ENCODE measurements around a stretch of chr1.

DNA sequence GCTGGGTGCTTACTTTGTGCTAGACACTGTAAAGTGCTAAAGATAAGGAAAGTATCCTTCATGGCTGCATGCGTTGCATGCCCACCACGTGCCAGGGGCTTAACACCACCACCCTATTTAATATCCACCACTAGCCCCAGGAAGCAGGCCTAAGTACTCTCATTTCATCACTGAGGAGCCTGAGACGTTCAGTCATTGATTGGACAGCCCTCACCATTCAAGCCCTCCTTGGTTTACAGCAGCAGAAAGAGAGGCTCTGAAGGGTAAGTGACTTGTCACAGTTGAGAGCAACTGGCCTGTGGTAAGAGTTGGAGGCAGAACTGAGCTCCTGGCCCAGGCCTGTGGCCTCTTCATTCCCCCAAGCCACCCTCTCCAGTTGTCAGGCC lies 112.3 kb upstream of the JUN start:
- RRBS, result no CpG with 5 or more reads among the region's 3 CpGs

- RRBS, result no CpG with 5 or more reads among the region's 4 CpGs
Measured at GRCh38 chr1:58902790-58903138, 118.9 kb upstream of the JUN start.

DNA sequence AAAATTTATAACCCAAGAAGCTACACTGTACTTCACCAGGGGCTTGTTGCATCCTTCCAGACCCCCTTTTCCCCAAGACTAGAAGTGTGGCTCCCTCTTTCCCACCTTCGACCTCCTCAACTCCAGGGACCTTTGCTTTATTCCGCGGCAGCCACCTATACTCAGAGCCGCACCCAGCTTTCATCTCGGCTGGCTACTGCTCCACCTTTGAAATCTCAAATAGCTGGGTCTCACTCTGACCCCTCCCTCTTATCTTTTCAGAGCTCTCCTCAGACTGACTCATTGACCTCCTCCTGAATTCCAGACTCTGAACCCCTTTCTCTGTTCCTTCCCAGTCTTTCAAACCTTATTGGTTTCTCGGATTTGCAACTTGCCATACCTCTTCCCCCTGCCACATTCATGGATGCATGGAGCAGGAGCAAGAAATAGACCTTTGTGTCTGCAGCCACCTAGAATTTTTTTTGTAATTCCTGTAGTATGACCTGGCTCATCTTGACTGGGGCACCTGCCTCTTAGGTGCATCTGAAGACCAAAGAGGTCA lies 144.7 kb upstream of the JUN start:
- RRBS, result no CpG with 5 or more reads among the region's 6 CpGs

DNA sequence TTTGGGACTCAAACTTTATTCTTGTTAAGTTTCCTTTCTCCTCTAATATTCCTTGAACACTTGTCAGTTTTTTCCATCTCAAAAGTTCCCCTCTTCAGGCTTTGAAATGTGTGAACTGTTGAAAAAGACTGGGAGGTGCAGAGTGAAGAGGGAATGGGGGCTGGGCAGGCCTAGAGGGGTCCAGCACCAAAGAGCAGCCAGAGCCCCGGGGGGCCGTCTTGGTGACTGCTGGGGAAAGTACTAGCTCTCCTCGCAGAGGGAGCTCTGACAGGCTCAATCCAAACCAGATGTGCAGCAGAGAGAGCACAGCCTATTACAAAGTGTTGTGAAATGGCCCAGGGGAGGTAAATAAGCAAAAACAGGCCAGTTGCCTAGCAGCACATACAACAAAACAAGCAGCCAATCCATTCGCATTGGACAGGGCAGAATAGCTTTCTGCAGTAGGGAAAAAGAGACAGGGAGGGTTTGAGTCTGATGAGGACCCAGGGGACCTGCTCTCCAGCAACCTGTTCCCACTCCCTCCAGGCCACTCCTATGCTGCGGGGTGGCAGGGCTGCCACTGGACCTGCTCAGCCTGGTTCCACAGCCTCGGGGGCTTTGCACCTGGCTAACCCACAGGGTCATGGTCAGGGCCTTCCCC lies 239.7 kb upstream of the FGGY start:
- RRBS, result no CpG with 5 or more reads among the region's 6 CpGs

DNA sequence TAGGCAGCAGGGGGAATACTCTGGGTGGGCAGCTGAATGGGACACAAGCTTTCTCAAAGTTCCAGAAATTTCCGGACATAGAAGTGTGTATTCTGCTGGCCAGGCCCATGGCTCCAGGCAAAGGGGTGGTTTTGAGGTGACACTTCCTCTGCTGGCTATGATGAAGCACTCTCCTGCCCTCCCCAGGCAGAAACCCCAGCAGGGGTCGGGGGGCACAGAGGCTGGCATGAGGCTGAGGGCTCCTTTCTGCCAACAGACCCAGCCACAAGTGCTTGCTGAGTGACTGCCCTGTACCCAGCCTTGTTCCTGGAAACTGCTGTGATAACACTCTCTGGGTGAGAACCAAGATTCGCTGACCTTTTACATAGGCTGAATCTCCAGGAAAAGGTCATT lies 155.7 kb upstream of the FGGY start:
- RRBS, result no CpG with 5 or more reads among the region's 3 CpGs

DNA sequence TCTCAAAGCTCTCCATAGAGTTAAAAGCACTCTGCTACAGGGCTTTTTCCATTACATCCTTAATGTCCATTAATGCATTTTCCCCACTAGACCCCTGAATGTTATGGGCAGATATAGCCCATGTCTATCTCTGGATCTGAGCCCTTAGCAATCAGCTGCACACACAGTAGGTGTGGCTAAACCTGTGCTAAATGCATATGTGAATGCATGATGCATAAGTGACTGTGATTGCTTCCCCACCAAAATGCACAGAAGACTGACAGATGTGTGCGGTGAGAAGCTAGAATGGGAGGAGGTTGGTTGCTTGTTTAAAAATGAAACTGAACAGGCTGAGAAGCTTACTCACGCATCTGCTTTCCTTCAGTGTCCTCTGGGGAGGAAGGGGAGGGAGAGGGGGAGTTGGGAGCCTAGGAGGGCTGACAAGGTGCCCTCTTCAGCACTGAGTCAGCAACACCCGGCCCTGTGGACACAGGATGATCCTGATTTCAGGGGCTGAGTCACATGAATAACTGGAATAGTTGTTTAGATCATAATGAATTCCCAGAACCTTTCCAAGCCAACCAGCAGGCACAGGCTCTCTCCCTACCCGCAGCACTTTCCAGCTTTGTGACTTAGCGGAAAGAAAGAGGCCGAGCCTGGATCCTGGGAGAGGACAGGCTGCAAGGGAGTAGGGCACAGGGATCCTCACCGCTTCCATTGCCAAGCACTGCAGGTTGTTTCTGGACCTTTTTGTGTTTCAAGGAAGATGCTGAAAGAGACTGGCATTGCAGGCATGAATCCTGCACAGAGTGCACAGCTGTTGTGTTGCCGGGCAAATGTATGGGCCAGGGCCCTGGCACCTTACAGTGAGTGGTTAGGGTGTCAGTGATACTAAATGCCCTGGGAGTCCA lies 145.9 kb upstream of the FGGY start:
- RRBS, result no CpG with 5 or more reads among the region's 8 CpGs

GRCh38 chr1:59298676-59299425 lies 2.0 kb downstream of the FGGY start:
- RRBS, result no CpG with 5 or more reads among the region's 6 CpGs

GRCh38 chr1:59499624-59499976 lies 202.7 kb downstream of the FGGY start:
- RRBS, result no CpG with 5 or more reads among the region's 1 CpG

GRCh38 chr1:59512190-59512708 lies 215.4 kb downstream of the FGGY start:
- RRBS, result no CpG with 5 or more reads among the region's 4 CpGs

DNA sequence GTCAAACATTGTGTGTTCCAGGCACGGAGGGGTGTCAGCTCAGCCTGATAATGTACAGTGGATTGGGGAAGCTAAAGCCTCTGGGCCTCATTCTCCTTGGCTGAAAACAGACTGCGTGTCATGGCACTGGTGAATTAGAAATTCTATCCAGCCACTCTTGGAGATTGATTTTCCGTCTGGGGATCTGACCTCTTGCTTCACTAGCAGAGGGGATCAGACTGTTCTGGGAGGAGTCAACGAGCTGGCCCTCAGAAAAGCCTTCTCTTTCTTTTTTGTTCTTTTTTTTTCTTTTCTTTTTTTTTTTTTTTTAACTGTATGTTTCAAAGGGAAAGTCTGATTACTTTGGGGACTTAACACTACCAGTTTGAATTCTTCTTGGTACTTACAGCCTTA lies 123.4 kb upstream of the HOOK1 start:
- RRBS, result no CpG with 5 or more reads among the region's 4 CpGs

DNA sequence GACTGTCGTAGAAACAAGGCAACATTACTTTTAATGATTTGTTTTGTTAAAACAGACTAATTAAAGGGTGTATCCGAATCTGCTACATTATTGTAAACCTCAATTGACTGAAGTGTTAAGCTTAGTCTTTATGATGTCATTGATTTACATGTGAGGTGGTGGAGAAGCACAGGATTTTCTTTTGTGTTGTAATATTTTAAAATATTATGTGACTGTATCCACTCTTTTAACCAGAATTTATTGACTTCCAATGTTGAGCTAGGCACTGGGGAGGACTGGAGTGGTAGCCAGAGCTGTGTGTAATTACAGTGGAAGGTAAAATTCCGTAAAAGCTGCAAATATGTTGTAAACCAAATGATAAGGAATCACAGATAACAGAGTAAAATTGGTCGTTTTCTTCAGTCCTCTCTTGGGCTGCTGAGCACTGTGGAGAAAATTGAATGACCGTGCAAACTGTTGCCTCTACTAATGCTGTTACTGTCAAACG lies 1.7 kb downstream of the HOOK1 start:
- RRBS, result no CpG with 5 or more reads among the region's 6 CpGs

- RRBS, result no CpG with 5 or more reads among the region's 5 CpGs
Measured at GRCh38 chr1:59858354-59858793, 43.6 kb downstream of the HOOK1 start.

- RRBS, result no CpG with 5 or more reads among the region's 8 CpGs
Measured at GRCh38 chr1:59862516-59863509, 48.1 kb downstream of the HOOK1 start.

GRCh38 chr1:60547781-60548235 lies 474.2 kb upstream of the C1orf87 start:
- RRBS, result no CpG with 5 or more reads among the region's 5 CpGs

DNA sequence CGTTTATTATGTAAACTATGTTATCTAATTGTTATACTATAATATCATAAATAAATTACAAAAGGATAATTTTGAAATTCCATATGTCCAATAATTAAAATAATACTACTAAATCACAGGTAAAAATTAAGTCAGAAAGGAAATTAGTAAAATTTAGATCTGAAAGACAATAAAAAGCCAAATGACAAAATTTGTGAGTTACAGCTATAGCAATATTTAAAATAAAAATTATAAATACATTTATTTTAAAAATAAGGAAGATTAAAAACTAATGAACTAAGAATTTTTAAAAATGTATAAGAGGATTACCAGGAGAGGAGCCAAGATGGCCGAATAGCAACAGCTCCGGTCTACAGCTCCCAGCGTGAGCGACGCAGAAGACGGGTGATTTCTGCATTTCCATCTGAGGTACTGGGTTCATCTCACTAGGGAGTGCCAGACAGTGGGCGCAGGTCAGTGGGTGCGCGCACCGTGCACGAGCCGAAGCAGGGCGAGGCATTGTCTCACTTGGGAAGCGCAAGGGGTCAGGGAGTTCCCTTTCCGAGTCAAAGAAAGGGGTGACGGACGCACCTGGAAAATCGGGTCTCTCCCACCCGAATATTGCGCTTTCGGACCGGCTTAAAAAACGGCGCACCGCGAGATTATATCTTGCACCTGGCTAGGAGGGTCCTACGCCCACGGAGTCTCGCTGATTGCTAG lies 442.5 kb upstream of the NFIA start:
- RRBS, result no CpG with 5 or more reads among the region's 30 CpGs

GRCh38 chr1:60989797-60990211 lies 92.6 kb upstream of the NFIA start:
- RRBS, result no CpG with 5 or more reads among the region's 3 CpGs

- RRBS, result no CpG with 5 or more reads among the region's 3 CpGs
Measured at GRCh38 chr1:61122296-61122835, 40.0 kb downstream of the NFIA start.

DNA sequence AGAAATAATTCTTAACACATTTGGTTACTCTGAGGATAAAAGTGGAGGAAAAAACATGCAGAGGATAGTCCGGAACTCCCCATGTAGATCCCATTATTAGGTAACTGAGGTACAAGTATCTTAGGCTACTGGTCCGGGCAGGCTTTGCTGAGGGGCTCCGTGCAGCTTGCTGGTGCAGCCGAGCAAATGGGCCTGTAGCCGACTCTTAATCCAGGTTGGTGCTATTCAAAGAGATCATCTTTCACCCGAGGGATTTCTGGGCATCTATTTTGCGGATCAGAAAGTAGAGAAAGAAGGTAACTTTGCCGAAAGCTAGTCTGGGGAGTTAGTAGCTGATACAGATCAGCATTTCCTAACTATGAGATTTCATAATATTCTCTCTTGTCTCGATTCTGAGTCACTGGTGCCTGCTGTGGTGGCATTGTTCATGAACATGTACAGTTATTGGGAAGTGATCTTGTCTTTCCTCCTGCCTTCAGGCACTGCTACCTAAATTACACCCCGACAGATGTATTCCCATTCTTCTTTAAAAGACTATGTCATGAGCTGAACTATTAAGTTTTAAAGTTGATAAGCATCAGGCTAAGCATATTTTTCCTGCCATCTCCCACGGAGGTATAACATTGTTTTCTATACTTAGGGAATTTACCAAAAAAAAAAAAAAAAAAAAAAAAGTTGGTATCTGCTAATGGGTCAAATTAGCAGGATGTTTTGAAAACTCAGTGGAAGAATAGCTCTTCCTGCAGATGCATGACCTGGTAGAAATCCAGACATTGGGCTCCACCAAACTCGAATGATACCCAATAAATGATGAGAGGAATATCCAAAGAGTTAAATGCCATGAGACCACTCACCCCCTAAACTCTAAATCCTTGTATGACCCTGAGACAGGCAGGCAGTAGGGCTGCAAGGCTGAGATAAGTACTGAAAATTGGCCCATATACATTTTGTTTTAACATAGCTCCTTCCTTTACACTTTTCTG lies 57.2 kb downstream of the NFIA start:
- RRBS, result no CpG with 5 or more reads among the region's 12 CpGs

DNA sequence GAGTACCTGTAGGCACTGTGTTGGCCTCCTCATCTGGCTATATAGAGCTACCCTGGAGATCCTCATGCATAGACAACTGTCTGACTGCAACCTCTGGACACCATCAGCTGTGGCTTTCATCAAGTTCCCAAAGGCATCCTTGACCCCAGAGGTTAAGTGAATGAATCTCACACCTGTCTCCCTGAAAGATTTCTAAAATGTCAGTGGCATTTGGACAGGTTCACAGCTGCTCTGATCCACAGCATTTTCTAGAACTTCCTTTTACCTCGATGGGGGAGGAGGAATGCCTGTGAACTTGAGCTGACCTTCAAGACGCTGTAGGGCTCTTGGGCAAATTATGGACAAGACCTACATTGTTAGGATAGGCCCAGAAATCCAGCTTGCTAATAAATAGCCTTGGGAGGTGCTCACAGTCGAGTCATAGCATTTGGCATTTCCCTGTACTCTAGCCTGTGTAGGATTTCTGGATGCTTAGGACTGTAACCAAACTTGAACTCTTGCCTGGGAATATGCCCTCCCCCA lies 87.8 kb downstream of the NFIA start:
- RRBS, result no CpG with 5 or more reads among the region's 3 CpGs

GRCh38 chr1:61217326-61217937 lies 135.1 kb downstream of the NFIA start:
- RRBS, result no CpG with 5 or more reads among the region's 1 CpG

All from GM12892 (cell line).